Neural cell (in vitro differentiated cells): ENCODE measurements around a stretch of chr3.

GRCh38 chr3:71358990-71359571 is 224.4 kb downstream of the FOXP1 start:
- RAMPAGE, long total RNA: no peak

DNA sequence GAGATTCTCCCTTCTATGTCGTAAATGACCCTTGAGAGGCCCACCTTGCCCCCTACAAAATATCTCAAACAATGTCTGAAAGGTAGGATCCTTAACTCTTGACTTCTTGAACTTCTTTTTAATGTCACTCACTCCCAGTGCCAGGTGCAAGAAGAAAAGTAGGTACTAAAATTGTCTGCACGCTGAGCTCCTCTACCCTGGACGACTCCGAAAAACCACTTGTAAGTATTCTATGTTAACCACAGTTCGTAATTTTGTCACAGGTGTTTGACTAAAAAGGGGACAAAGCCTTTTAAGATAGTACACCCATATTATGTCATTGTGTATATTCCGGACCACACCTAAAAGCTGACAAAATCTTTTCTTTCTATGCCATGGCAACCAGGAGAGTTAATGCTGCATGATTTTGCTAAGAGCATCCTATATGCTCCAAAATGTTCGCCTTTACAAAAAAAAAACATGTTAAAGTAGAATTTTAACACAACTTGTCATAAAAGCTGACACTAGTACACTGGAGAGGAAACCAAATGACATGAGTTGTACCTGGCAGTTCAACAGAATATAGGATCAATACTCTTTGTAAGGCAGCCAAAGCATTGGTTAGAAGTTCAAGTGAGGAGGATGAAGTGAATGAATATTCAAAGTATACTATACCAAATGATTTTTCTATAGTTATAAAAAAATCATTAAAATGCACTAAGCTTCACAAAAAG is 210.5 kb downstream of the FOXP1 start:
- RAMPAGE, long total RNA: no peak

DNA sequence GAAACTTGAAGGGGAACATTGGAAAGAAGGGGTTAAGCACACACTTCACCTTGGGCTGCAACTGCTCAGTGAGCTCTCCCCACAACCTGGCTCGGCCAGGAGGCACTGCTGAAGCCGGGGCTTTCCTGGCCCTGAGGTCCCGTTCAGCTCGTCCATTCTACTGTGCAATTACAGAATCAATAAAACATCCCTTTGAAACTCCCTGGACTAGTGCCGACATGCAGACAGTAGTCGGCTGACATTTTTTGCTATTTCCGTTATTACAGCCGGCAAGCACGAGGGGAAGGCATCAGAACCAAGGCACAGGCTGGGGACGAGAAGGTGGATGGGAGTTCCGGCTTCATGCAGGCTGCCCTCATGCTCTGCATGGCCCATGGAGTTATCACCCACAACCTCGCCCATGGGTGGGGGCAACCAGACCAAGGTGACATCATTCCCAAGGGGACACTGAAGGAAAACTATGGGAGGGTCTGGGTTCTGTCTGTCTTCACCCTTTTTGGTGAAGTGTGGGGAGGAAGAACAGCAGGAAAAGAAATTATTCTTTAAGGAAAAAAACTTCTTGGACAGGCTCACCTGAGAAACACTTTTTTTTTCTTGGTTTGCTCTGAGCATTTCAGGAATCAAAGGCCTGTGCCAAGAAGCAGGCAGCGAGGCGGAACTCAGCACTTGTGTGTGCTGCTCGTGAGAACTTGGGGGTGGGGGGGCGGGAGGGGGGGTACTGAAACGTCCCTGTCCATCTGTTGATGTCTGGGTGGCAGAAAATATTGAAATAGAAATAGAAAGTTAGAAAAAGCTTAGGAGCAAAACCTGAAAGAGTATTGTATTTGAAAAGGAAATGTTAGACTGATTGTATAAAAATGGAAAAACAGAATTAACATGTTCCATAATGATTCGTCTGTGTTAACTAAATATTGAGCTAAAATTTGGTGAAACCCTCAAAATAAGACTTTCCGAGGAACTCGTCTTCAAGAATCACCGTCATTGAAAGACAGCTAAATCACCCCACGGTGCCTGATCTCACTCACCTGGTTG is 154.4 kb downstream of the FOXP1 start:
- RAMPAGE, long total RNA: no peak

DNA sequence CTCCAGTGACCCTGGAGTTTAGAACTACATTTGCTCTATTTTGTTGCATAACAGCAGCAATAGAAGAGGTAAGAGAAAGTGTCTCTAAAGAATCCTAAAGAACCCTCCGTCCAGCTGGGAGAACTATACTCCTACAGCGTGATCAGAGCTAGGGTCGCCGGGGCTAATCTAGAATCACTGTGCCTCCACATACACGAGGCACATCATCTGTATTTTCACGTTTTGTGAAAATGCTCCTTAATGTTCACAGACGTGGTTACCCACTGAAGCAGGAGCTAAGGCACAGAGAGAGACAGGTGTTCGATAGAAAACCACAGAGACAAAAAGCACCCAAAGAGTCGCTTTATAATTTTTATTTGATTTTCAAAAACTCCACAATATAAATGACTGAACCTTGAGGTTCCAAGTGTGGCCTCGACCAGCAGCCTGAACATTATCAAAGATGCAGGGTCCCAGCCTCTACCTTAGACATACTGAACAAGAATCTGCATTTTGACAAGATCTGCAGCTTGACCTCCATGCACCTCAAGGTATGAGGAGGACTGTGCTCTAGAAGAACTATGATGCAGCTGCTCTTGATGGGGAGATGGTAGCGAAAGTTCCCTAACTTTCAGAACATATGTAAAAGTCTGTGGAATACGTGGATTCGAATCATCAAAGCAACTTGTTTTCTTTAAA is 129.3 kb downstream of the FOXP1 start:
- RAMPAGE, long total RNA: no peak

DNA sequence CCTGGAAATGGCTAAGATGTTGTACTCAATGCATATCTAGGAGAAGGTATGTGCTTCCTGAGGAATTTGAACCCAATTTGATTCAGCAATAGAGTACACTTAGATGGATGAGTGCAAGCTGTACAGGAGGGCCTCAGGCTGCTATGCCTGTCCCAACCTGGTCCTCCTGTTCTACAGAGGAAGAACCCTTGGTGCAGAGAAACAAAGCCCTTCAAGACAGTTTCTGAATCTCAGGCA is 15.4 kb downstream of the FOXP1 start:
- RAMPAGE, long total RNA: no peak

- RAMPAGE, long total RNA: no peak
Measured at GRCh38 chr3:71585180-71585568, 1.6 kb upstream of the FOXP1 start.

DNA sequence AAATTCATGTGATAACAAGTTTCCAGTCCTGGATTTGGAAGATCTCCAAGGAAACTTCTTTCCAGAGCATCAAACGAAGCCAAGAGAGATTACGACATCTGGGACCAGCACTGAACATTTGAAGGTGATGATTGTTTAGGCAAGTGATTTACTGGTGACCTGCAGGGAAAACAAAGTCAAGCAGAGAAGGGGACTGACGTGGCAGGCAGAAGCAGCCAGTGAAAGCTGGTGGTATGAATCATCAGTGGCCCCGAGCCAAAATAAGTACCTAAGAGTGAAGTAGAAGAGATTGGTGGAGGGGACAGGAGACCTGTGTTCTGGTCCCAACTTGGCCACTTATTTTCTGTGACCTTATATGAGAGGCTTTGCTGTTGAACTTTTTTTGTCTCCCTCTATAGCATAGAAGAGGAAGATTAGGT is 339.1 kb upstream of the PROK2 start:
- RAMPAGE, long total RNA: no peak

- RAMPAGE, long total RNA: no peak
Measured at GRCh38 chr3:72176960-72178154, 392.4 kb upstream of the PROK2 start.

DNA sequence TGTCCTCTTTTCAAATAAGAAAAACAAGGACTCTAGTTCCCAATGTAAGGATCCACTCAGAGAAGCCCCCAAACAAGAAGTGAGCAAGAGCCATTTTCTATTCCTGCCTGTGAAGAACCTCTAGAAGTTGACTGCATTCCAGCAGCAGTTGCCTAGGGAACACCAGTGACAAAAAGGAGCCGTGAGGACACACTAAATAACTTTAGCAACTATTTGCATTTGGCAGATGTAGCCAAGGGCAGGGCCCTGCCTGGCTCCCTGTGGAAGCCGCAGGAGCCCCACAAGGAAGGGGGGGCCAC is 470.2 kb upstream of the PROK2 start:
- RAMPAGE, long total RNA: no peak

DNA sequence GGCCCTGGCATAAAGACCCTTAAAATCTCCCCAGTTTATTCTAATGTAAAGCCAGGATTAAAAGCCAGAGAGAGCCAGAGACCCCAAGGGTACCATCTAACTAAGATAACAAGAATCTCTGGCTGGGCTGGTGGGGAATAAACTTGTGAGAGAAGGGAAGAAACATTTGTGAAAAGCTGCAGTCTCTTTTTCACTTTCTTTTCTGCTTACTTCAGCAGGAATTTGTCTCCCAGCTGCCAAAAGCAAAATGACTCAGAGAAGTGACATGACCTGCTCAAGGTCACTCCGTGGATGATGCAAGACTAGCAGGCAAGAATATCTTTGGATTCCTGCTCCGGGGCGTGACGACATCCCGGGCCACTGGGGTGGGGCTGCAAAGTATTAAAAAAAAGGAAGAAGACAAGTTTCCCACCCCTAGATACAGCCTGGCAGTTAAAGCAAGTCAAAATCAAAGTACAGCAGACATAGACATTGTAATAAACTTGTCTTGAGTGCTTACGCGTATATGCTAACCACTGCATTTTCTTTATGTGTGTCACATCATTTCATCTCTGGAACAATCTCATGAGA is 485.0 kb upstream of the PROK2 start:
- RAMPAGE, long total RNA: no peak

DNA sequence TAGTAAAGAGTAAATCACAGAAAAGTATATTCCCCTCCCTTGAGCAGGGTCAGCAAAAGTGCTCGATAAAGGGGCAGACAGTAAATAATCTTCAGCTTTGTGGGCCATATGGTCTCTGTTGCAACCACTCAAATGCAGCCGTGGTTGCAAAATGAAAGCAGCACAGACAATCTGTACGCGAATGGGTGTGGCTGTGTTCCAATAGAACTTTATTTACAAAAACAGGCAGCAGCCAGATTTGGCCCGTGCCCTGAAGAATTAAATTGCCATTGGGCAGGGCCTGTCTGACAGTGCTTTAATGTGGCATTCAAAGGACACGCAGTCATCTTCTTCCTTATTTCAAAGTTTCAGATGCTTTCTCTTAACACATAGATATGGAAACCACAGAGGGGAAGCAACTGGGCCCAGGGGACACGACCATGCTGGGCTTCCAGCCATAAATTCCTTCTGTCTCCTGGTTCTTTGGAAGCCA is 489.6 kb upstream of the PROK2 start:
- RAMPAGE, long total RNA: no peak

DNA sequence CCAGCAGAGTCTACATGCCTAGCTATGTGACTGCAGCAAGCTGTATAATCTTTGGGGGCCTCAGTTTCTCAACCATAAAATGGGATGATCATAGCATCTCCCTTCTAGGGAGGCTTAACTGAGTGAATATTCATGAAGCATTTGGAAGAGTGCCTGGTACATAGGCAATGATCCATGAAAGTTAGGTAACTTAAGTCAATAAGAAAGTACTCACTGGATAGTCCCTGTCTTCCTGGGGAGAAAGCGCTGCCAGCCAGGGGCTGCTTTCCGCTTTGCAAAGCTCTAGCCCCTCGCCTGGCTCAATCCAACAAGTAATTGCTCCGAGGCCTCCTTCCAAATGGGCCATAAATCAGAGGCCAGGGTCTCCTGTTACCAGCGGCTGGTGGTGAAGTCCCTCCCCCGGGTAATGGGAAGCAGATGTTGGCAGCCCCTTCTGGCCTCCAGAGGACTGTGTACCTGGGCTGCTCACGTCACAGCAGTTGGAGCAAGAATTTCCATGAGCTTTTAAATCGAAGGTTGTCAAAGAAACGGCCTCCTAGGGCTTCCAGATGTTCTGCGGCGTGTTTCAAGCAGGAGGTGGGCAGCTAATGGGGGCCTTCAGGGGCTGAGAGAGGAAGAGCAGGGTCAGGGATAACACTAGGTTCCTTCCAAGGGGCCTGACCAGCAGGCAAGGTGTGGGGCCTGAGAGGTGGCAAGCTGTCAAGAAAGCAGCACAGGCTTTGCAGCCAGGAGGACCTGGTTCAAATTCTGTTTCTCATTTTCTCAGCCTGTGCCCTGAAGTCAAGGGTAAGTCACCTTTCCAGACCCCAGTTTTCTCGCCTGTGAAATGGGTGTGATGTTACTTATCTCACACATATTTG is 522.1 kb upstream of the PROK2 start:
- RAMPAGE, long total RNA: no peak

DNA sequence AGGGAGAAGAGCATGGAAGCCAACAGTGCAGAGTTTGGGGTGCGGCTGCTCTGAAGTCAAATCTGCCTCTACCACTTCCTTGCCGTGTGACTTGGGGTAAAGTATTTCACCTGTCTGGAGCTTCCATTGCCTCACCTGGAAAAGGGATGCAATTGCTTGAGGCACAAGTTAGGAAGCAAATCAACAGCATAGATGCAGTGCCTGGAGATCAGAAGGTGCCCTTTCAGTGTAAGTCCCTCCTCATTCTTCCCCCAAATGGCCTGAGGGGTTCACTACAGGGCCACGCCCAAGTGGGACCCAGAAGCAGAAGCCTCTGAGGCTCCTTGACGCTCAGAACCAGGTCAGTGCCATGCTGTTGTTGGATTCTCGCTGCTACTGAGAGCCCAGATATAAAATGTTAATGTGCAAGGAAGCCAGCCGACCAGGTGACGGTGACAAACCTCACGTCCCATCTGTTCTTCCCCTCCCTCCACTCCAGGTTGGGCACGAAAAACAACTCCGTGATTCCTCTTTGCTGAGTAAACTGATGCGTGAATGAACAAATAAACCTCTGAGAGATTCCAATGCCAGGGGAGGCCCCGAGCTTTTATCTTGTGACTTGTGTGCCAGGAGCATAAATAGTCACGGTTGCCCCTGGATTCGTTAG is 119.6 kb downstream of the SHQ1 start:
- RAMPAGE, long total RNA: no peak

GRCh38 chr3:72739468-72740059 is 108.7 kb downstream of the SHQ1 start:
- RAMPAGE, long total RNA: no peak

- RAMPAGE, long total RNA: no peak
Measured at GRCh38 chr3:72965509-72965854, 31.1 kb upstream of the PPP4R2 start.

DNA sequence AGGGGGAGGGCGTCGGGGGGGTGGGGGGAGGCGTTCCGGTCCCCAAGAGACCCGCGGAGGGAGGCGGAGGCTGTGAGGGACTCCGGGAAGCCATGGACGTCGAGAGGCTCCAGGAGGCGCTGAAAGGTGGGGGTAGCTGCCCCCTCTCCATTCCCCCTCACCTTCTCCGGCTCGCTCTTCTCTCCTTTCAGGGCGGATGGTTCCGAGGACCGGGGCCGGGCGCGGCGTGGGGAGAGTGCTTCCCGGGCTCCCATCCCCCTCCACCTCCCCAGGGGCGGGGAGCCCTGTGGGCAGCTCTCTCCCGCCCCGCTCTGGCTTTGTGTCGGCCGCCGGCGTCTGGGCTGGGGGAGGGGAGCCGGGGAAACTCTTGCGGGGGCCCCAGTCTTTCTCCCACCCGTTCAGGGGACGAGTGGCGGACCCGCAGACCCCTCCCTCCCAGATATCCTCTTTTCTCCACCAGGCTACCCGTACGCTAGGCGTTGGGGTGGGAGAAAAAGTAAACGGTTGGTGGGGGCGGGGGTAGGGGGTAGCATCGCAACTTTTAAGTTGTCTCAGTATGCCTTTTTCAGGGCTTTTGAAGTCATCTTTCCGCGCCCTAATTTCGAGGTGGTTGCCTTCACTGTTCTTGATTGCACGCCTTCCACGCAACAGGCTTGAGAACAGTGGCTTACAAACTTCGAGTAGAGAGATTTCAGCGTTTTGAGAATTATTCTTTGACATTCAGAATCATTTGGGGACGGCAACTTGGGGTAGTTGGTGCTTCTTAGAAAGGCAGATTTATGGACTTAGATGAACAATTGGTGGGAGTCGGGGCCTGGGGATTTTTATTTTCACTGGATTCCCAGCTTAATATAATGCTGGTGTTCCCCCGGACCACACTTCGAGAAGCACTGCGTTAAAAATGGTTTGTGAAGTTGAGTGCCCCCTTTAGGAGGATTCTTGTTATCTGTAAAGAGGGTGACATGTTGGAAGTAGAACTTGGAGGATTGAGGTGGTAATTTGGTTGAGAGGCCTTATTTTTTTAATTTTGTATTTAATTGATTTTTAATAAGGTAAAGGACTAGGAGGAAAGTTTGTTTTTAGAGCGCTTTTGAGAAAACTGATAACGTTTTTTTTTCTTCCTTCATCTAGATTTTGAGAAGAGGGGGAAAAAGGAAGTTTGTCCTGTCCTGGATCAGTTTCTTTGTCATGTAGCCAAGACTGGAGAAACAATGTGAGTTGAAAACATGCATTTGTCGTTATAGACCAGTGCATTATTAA is 765 bp downstream of the PPP4R2 start:
- RAMPAGE, long total RNA: no peak

GRCh38 chr3:73403890-73404676 is 220.7 kb downstream of the PDZRN3 start:
- RAMPAGE, long total RNA: no peak

- RAMPAGE, long total RNA: no peak
Measured at GRCh38 chr3:73451516-73452181, 173.1 kb downstream of the PDZRN3 start.

- RAMPAGE, long total RNA: no peak
Measured at GRCh38 chr3:73516720-73517358, 107.9 kb downstream of the PDZRN3 start.

GRCh38 chr3:73521002-73521585 is 103.6 kb downstream of the PDZRN3 start:
- RAMPAGE, long total RNA: no peak